Prostate gland (tissue), 2 donors: ENCODE measurements around the genes VEPH1 and LXN.

DNA sequence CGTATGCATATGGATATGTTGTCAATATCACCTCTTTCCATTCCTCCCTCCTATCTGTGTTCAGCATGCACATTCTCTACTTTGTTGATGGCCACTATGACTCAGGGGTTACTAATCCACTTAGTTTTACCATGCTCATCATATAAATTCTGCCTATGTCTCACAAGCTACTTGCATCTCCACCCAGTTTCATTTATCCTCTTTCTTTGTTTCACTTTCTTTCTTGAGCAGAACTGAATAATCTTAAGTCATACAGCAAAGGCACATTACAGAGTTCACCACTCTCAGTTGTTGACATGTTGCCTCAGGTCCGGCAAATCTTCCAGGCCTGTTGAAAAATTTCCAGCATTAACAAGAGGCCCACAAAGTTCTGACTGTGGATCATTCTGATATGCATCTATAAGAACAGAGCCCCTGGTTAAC lies 71.5 kb downstream of the SSR3 start:
- PRO-cap, result no peak
- RAMPAGE, long total RNA, 2 experiments, result no peak in any of the 2 experiments

- PRO-cap, result no peak
- RAMPAGE, long total RNA, 2 experiments, result no peak in any of the 2 experiments
Measured at GRCh38 chr3:156532359-156533183, 22.3 kb downstream of the SSR3 start.

DNA sequence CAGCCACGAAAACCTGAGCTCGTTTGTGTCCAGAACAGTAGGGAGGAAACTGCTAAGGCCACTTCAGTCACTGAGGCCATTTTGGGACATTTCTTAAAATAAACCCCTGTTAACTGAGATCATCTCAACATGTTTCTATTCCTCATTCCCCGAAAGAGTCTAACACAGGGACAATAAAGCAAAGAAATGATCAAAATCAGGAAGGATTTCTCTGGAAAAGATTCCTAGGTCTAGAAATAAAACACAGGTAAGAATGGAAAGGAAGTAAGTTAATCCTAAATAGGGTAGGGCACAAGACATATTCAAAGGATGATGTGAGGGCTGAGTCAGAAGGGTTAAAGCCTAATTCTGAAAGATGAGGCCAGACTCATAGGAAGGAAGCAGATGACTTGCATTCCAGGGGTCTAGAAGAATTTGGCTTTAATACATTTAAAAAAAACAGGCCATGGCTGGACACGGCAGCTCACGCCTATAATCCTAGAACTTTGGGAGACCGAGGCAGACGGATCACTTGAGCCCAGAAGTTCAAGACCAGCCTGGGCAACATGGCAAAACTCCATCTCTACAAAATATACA lies 3.3 kb downstream of the SSR3 start:
- PRO-cap, result no peak
- RAMPAGE, long total RNA, 2 experiments, result no peak in any of the 2 experiments

DNA sequence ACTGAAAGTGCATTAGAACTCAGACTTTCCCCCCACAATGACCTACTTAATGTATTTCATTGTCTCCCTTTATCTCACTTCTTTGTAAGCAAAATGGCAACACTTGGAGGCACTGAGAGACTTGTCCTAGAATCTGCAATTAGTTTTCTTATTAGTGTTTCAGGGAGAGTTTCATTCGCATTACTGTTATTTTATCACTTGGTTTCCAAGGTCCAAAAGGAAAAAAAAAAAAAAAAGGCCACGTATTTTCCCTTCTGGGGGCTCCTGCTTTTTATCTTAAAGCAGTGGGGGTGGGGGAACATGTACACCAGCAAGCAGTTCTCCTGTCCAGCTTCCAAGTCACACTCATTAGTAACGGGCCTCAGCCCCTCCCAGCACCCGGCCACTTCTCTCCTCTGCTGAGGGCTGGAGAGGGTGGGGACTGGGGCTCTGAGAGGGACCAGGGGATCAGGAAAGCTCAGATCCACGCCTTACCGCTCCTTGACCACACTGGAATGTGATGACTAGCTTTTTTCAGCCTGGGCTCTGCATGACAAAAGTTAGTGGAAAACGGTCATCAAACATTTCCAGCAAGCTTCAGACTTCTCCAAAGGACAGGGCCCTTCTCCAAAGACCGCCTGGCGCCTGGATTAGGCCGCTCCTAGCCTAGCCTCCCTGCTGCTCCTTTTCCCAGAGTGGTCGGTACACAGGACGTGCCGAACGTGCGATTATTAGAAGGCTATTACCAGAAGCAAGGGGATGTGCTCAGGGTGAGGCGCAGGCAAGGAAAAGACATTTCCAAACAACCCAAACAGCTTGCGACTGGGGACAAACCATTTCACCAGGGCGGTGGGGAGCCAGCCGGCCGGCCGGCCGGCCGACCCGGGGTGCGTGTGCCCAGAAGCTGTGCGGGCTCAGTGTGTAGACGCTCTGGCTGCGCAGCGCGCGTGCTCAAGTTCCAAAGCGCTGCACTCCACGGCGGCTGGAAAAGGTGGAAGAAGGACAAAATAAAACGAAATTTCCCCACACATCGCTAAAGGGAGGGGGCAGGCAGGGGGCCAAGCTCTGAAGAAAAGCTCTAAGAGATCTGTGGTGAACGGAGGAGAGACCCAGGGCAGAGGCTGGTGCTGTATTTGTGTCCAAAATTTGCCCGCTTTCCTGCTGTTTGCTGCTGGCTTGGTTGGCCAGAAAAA lies 50.9 kb upstream of the SSR3 start:
- PRO-cap, result no peak
- RAMPAGE, long total RNA, 2 experiments, result no peak in any of the 2 experiments

DNA sequence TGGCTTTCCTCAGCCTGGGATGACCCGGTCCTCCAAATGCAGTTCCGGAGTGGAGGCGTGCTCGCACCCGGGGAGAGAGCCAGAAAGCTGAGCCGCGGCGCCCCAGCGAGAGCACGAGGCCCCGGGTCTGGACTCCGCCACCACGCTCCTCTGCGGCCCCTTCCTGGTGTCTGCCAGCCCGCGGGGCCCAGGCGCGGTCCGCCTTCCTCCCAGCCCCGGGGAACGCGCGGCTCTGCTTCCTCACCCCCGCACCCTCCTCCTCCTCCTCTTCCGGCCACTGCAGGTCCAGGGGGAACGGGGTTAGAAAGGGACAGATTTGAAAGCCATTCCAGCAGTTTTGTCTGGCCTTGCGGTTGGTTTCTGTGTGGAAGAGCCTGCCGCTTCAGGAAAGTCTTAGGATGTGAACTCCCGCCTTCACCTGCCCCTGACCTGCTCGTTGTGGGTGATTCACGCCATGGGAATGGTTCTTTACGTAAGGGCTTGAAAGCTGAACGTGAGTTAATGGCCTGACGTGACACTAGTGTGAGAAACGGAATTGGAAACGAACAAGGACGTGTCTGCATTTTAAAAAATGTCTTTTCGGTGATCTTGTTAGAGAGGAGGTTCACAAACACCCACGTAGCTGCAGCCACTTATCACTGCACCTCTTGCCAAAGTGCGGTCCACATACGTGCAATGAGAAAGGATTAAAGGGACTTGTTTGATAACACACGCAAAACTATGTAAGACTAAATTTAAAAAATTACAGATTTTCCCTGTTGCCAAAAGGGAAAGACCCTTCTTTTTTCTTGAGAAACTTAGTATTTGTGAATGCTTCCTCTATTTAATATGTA lies 451 bp downstream of the LEKR1 start:
- PRO-cap, result bidirectional peak, plus-strand start at position 496 of the sequence, minus-strand start at position 438 of the sequence
- RAMPAGE, long total RNA, 2 experiments, result no peak in any of the 2 experiments

DNA sequence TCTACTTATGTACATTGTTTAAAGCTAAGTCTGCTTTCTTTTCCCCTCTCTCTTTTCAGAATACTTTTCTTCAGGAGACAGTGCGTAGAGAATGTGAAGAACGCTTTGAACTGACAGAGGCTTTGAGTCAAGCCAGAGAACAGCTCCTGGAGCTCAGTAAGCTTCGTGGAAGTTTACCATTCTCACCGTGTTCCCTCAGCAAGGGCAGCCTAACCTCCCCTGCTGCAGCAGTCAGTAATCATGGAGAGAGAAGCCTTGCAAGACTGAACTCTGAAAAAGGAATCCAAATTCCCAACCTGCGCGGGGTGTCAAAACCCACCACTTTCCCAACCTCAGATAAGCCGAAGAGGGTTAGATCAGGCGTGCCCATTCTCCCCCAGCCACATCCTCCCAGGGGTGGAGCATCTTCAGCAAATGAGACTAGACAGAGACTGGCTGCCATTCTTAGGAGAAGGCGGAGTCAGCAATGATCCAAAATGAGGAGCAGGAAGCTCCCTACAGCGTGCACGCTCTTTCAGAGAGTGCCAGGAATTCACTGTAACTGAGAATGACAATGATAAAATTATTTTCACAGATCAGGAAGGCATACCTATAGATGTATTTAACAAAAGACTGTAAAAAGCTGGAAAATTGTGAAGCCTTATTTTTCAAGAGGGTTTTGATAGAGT lies 114.5 kb downstream of the CCNL1 start:
- PRO-cap, result no peak
- RAMPAGE, long total RNA, 2 experiments, result no peak in any of the 2 experiments

DNA sequence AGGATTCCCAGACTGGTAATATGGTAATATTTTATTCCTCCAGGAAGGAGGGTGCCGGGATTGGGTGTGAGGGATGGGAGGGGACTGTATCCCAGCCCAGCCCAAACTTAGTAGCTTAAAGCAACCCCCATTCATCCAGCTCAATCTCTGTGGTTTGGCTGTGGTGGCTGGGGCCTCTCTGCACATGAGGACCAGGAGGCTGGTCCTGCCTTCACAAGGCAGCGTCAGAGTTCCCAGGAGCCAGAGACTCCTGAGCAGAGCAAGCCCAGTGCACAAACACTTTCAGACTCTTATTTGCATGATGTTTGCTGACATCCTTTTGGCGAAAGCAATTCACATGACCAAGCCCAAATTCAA lies 48.4 kb downstream of the CCNL1 start:
- PRO-cap, result no peak
- RAMPAGE, long total RNA, 2 experiments, result no peak in any of the 2 experiments

GRCh38 chr3:157114915-157115814 lies 44.8 kb downstream of the CCNL1 start:
- PRO-cap, result no peak
- RAMPAGE, long total RNA, 2 experiments, result no peak in any of the 2 experiments

- PRO-cap, result no peak
- RAMPAGE, long total RNA, 2 experiments, result no peak in any of the 2 experiments
Measured at GRCh38 chr3:157149648-157150547, 10.0 kb downstream of the CCNL1 start.

GRCh38 chr3:157160652-157161375 lies 867 bp upstream of the CCNL1 start:
- PRO-cap, result bidirectional peak, plus-strand start at chr3:157161063, minus-strand start at chr3:157160811
- RAMPAGE, long total RNA, 2 experiments, result no peak in any of the 2 experiments

- PRO-cap, result no peak
- RAMPAGE, long total RNA, 2 experiments, result no peak in any of the 2 experiments
Measured at GRCh38 chr3:157248436-157249091, 88.6 kb upstream of the CCNL1 start.

- PRO-cap, result no peak
- RAMPAGE, long total RNA, 2 experiments, result no peak in any of the 2 experiments
Measured at GRCh38 chr3:157488031-157488623, 15.1 kb downstream of the VEPH1 start.

- PRO-cap, result no peak
- RAMPAGE, long total RNA, 2 experiments, result no peak in any of the 2 experiments
Measured at GRCh38 chr3:157503094-157503879, at the start of gene VEPH1. Gene VEPH1 (minus strand): TSS chr3:157503416.

- PRO-cap, result unidirectional peak, minus-strand start at chr3:157819290
- RAMPAGE, long total RNA, 2 experiments, result no peak in any of the 2 experiments
Measured at GRCh38 chr3:157819082-157819456, 287.2 kb downstream of the SHOX2 start.

- PRO-cap, result no peak
- RAMPAGE, long total RNA, 2 experiments, result no peak in any of the 2 experiments
Measured at GRCh38 chr3:158019974-158020546, 86.2 kb downstream of the SHOX2 start.

DNA sequence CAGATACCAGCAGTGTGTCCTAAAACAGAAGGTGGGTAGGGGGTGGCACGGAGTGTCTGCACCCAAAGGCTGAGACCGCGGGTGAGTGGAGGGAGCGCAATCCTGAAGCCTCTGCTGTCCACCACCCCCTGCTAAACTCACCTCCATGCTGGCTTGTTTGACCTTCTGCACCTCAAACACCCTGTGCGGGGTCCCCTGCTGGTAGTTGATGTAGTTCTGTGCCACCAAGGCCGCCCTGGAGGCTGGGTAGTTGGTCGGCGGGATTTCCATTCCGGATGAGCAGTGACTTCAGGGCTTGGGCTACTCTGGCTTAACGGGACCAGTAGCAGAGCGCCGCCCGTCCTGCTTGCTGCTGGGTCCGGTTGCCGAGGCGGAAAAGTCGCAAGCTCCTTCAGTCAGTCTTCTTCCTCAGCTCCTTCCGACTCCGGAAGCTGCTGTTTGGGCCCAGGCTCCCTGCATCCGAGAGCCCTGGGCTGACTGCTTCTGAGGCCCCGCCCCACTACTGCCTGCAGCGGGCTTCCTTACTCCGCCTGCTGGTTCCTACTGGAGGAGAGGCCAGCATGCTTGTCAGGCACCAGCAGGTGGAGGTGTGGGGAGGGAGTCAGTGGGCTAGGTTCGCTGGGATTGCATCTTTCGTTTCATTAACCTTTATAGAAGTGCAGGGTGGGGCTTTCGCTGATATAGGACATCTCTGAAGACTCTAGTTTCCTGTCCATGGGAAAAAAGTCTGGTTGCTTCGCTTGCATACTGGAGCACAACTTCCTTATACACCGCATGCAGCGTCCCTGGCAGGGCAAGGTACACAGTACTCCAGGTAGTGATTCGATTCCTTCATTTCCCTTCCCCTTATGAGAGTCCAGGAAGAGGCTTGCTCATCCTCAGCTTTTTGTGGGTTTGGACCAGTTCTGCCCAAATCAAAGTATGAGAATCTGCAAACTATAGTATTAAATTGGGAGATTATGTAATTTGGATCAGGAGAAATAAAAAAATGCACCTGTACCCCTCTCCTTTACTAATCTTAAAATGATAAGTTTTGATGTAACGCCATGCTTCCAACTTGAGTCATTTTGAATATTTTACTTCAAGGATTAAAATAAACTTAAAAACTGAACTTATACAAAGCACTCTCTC lies at the start of gene LXN:
Gene LXN (minus strand): TSS at position 440 of the 1,131 bp plus-strand sequence.
- PRO-cap, result bidirectional peak, plus-strand start at position 574 of the sequence, minus-strand start at position 425 of the sequence
- RAMPAGE, long total RNA, 2 experiments, result start-site peak on the minus strand in 1 of 2 experiments, centred at position 428 of the sequence, 981 reads per replicate

GRCh38 chr3:158748226-158749007 lies 16.2 kb upstream of the RARRES1 start:
- PRO-cap, result no peak
- RAMPAGE, long total RNA, 2 experiments, result no peak in any of the 2 experiments

DNA sequence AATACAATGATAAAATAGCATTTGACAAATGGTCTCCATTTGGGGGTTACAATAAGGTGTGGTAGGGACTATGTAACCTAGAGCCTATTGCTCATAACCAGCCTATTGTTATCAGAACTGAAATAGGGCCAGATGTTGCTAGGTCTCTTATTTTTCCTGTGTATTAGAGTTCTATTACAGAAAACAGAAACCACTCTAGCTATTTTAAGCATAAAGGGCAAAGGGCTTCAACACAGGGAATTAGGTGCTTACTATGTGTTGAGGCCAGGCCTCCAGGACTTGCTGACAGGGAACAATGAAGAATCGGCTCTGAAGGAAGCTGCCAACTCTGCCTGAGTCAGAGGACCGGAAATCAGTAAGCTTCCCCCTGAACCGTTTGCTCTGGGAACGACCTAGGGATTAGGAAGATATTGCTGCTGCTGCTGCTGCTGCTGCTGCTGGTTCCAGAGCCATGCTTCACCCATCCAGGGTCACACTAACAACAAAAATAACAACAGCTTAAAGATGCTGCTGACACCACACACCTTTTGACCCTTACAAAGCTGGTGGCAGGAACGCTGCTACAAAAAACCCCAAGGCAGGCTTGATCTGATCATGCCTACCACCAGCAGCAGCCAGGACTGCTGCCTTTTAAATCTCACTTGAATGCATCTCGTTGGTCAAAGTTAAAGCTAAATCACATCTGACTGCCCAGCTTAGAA lies 438.6 kb downstream of the IQCJ-SCHIP1 start:
- PRO-cap, result no peak
- RAMPAGE, long total RNA, 2 experiments, result no peak in any of the 2 experiments

DNA sequence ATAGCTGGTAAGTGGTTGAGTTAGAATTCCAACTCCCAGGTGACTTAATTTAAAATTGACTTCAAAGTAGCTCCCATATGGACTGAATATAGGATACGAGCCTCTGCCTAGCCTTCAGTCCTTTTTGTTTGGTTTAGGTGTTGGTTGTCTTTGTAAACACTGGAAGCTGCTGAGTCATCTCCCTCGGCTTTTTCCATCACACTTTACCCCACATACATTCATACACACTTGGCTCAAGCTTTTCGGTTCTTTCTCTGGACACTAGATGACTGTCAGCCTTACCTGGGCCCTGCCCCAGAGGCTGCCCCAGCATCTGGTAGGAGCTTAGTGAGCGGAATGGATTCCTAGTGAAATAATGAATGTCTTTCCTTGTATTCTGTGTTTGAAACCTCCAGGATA lies 438.1 kb upstream of the C3orf80 start:
- PRO-cap, result bidirectional peak, plus-strand start at position 264 of the sequence, minus-strand start at position 126 of the sequence
- RAMPAGE, long total RNA, 2 experiments, result no peak in any of the 2 experiments

DNA sequence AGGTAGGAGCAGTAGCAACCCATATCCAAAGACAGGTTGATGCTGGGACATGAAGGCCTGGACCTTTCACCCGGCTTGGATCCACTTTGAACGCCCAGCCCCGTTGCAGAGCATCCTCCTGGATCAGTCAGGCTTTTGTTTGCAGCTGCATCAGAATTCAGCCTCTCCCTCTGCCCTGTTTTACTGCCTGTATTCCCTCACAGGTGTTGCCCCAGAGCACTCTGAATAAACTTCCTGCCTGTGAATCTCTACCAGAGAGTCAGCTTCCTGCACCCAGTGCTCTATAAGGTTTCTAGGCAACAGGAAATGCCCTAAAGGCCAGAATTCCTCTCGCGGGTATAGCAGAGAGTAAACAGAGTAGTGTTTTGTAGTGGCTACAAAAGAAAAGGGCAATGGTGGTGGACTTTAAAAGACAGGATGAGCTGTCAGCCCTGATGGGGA lies 411.1 kb upstream of the C3orf80 start:
- PRO-cap, result no peak
- RAMPAGE, long total RNA, 2 experiments, result start-site peak on the minus strand in 1 of 2 experiments, centred at position 268 of the sequence, 5 reads per replicate